Psoas muscle (tissue), 2 donors: ENCODE measurements around a stretch of chr11.

DNA sequence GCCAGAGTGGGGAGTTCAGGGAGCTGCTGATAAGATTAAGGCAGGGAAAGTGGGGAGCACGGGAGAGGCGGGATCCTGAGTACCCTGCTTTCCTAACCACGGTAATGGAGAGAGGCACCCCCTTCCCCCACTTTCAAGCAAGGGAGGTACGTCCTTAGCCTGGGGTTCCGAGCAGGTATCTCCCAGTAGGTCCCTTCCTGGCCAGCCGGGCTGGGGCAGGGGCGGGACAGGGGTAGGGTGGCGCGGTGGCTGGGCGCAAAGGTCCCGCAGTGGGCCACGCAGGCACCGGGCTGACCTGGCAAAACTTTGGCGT lies 393 bp upstream of the P2RY2 start:
- PRO-cap, 2 experiments = no peak in any of the 2 experiments

- PRO-cap, 2 experiments = no peak in any of the 2 experiments
These were observed 2.4 kb upstream of the P2RY6 start for GRCh38 chr11:73269691-73270284.

GRCh38 chr11:73307369-73308235 lies 474 bp upstream of the ARHGEF17 start:
- PRO-cap, 2 experiments = peak in 2 of 2 experiments; most common plus-strand start chr11:73307800 (in 1); most common minus-strand start chr11:73308005 (in 1)

GRCh38 chr11:73361882-73362706 lies 14.1 kb upstream of the RELT start:
- PRO-cap, 2 experiments = no peak in any of the 2 experiments

GRCh38 chr11:73394178-73395056 lies 18.2 kb downstream of the RELT start:
- PRO-cap, 2 experiments = no peak in any of the 2 experiments

- PRO-cap, 2 experiments = no peak in any of the 2 experiments
These were observed 110.8 kb downstream of the FAM168A start for GRCh38 chr11:73487129-73487497.

GRCh38 chr11:73538227-73539170 lies 59.4 kb downstream of the FAM168A start:
- PRO-cap, 2 experiments = no peak in any of the 2 experiments

GRCh38 chr11:73598428-73598933 lies 569 bp upstream of the FAM168A start:
- PRO-cap, 2 experiments = peak in 2 of 2 experiments; most common plus-strand start chr11:73598640 (in 2); most common minus-strand start chr11:73598562 (in 1)

DNA sequence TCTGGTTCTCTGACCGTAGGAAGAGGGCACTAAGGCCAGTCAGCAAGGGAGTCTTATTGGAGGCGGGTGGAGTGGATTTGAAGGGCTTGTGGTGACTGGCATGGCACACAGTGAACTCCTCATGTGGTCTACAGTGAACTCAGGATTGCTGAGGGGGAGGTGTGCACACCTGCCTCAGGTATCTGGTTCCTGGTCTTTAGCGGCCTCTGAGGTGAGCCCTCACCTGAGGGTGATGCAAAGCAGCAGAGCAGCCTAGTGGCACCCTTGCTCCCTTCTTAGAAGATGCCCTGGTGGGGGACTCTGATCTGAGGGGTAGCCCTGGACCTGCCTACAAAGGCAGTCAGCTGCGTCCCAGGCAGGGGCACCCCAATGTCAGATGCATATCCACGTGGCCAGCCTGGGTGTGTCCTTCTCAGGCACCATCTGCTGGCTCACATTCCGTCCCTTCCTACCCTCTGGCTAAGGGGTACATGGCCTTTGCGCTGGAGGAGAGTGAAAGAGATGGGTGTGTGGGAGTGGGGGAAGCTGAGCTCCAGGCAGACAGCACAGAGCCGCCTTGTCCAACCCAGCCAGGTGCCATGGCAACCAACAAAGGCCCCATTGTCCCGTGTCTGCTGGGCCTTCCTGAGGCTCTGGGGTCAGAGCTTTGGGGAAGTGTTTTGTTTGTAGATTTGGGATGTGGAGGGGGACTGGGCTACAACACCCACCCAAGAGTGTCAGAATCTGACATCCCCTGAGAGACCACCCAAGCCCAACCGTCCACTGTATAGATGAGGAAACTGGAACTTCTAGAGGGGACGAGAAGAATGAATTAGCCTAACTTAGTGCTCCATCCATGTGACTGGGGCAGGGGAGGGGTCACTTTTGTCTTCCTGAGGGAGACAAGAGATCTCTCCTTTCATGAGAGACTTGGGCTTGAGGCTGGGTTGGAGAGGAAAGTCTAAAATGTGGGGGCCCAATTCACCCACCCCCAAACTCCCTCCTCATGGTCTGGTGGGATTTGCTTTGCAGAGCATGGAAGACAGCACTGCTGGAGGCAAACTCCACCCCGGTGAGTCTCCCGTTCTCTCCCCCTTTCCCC lies 5.9 kb downstream of the PLEKHB1 start:
- PRO-cap, 2 experiments = no peak in any of the 2 experiments

DNA sequence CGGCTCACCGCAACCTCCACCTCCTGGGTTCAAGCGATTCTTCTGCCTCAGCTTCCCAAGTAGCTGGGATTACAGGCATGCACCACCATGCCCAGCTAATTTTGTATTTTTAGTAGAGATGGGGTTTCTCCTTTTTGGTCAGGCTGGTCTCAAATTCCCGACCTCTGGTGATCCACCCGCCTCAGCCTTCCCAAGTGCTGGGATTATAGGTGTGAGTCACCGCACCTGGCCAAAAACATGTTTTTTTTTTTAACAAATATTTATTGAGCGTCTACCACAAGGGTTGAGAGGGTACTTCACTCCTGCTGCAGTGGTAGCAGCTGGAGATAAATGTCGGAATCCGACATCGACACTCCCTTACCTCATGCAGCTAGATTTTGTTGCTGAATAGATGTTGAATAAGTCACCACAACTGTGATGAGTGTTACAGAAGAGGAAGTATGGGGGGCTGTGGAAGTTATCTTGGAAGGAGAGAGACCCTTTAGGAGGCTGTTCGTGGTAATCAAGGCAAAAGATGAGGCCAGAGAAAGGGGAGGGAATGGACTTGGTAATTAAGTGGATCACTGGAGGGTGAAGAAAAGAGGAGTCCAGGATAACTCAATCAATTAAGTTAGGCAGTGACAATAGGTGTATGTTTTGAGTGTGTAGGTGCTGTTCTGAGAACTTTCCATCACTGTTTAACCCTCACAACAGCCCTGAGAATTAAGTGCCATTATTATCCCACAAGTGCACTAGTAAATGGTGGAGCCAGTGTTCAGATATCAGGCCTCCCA lies 1.1 kb downstream of the DNAJB13 start:
- PRO-cap, 2 experiments = no peak in any of the 2 experiments

- PRO-cap, 2 experiments = no peak in any of the 2 experiments
These were observed 13.2 kb downstream of the UCP2 start for GRCh38 chr11:73969302-73969947.

DNA sequence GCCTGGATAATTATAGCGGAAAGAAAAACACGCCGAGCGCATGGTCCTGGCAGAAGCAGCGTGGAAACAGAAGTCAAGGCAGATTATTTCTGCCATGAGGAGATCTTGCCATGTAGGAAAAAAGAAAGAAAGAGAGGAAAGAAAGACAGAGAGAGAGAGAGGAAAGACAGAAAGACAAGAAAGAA lies 1.2 kb upstream of the UCP2 start:
- PRO-cap, 2 experiments = peak in 2 of 2 experiments; most common plus-strand start position 52 of the sequence (in 2)

DNA sequence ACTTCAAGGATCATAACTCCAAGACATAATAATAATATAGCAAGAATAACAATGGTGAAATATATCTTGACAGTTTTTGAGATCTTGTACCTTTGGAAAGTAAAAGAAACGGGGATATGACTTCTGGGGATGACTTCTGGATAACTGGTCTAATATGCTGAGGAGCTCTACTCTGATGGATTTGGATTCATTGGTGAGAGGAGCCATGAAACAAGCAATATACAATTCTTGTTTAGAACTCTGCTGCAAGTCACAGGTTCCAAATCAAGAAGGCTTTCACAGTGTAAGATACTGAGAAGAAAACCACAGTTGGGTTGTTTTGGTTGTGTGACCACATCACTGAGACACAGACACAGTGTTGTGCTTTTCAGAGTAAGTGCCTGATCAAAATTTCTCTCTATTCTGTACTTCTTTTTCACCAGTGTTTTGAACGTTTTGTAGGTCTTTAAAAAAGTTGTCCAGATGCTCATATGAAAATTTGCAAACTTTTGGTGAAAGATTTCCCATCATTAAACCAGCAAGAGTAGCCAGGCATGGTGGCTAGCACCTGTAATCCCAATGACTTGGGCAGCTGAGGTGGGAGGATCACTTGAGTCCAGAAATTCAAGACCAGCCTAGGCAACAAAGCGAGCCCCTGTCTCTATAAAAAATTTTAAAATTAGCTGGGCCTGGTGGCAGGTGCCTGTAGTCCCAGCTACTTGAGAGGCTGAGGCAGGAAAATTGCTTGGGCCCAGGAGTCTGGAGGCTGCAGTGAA lies 13.0 kb downstream of the UCP3 start:
- PRO-cap, 2 experiments = no peak in any of the 2 experiments

DNA sequence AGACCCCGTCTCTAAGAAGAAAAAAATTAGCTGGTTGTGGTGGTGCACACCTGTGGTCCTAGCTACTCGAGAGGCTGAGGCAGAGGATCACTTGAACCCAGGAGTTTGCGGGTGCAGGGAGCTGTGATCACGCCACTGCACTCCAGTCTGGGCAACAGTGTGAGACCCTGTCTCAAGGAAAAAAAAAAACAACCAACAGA lies 17.1 kb upstream of the UCP3 start:
- PRO-cap, 2 experiments = no peak in any of the 2 experiments

- PRO-cap, 2 experiments = no peak in any of the 2 experiments
These were observed 32.2 kb downstream of the C2CD3 start for GRCh38 chr11:74138354-74139225.

GRCh38 chr11:74441936-74442341 lies 25.4 kb downstream of the KCNE3 start:
- PRO-cap, 2 experiments = no peak in any of the 2 experiments

DNA sequence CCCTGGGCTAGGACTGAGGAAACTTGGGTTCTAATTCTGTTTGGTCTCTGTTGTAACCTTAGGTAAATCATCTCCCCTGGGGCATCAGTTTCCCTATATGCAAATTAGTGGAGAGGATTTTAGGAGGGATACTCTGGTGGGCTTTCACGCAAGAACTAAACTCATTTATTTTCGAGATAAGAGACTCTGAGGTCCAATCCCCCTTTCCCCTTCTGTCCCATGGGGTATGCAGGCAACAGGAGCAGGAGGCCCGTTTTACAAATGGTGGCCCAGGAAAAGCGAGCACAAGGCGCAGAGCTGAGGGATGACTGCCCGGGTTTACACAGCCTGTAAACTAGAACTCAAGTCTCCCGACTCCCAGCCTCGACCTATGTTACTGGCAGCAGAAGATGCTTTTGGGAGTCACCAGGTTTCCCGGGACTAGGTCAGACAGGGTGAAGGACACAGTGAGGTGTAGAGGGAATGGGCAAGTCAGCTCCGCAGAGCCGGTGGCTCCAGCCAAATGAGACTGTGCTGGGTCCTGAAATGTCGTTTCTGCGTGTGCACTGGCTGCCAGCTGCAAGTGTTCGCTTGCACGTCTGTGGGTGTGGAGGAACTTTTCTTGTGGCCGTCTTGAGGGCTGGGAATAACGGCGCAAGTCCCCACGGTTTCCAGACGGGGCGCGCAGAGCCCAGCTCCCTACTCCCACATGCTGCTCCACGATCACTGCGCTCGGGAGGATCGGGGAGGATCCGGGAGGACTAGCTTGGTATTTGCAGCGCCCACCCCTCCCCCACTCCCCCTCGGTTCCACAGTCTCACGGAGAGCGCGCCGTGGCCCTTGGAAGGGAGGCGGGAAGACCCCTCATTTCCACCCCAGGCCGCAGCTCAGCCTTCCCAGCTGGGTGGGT lies 603 bp downstream of the KCNE3 start:
- PRO-cap, 2 experiments = no peak in any of the 2 experiments

- PRO-cap, 2 experiments = no peak in any of the 2 experiments
These were observed 32.9 kb upstream of the POLD3 start for GRCh38 chr11:74559519-74559912.

DNA sequence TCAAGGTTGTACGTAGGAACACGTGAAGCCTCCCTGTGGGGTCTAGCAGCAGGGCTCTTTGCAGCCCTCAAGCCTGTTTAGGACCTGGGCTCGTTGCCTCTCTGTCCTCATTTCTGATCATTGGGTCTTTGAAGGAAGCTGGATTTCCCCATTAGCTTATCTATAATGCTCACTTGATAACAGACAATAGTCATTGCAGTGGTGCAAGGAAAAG lies 12.9 kb upstream of the POLD3 start:
- PRO-cap, 2 experiments = no peak in any of the 2 experiments

GRCh38 chr11:74820381-74821190 lies 71.9 kb downstream of the RNF169 start:
- PRO-cap, 2 experiments = no peak in any of the 2 experiments